Endometrial microvascular endothelial cells (primary cell): ENCODE results near the gene RAB11FIP2.

DNA sequence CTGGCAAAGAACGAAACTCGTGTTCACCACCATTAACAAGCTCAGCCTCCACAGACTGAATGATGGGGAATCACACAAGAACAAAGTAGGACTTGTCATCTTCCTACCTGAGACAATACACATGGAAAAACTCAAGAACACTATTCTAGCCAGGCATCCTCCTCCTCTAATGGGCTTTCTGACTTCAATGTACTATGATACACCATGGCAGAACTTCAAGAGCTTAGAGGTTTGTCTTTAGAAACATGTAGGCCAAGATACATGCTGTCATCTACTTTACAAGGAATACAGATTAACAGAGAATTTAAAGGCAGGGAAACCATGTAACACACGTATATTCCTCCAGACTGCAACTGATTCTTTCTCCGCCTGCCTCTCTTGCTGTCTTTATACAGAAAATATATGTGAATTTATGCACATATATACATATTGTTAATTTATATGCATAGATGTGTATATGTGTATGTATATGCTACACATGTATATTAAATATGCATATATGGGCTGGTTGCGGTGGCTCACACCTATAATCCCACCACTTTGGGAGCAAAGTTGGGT is 19.2 kb upstream of the ENO4 start:
- RAMPAGE, long total RNA, result no peak

DNA sequence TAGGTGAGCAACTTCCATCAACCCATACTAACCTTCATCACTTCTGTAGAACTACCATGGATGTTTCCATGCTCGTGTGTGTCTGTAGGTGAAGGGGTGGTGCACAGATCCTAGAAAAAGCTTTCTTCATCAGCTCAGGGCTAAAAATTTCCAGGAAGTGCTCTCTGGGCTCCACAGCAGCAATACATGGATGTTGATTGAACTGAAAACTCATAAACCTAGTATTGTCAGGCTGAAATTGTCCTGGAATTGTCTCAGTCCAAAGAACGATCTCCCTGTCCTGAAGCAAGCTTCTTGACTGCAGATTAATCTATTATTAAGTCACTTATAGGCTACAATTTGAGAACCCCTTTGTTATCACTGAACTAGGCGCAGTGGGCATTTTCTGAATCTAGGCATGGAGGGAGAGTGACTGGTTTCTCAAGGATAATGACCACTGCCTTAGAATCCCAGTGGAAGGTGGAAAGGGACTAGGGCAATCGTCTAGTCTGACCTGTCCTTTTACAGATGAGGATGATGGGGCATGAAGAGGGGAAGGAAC is 39.8 kb downstream of the ENO4 start:
- RAMPAGE, long total RNA, result no peak

DNA sequence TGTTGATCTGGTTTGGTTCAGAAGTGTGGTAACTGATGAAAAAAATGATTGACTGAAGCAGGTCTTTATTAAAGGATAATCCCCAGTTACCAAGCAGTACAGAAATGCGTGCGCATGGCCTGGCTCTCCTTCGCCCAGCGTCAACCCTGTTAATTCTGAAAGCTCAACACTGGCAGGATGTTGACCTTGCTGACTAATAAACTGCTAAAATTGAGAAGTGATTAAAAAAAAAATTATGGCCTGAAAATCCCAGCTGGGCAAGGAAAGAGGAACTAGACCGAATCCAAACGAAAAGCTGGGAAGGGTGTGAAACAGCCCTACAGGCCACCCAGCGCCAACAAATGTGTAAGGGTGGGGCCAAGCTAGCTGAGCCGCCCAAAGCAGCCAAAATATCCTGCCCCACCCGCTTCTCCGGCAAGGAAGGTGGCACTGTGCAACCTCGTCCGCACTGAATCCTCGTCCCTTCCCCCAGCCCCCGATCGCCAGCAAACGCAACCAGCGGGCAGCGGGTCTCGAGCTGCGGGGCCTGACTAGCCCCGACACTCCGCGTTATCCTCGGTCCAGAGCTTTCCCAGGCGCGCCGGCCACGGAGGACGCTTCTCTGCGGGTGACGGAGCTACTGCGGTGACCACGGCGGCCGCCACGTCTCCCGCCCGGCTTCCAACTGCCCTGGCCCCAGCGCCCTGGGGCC is 564 bp downstream of the SHTN1 start:
- RAMPAGE, long total RNA, result no peak

GRCh38 chr10:117457918-117458520 is 82.8 kb upstream of the PDZD8 start:
- RAMPAGE, long total RNA, result no peak

DNA sequence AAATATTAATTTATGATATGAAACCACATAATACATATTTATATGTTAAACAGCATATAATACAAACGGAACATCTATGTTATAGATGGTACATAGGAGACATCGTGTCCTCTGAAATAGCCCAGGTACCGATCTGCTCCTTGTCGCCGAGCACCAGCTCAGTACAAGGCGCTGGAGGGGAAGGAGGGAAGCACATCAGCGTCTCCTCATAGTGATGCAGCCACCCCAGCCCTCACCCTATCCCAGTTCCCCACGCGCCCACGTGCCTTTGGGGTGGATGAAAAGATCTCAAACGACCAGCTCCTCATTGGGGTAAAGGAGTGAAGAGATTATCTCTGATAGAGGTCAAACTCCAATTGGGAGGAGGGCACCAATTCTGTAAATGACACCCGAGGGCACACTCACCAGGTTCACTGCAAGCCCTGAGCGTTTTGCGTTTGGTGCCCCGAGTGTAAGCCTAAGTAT is 9.1 kb upstream of the EMX2 start:
- RAMPAGE, long total RNA, result no peak

GRCh38 chr10:117536336-117537368 is 5.9 kb upstream of the EMX2 start:
- RAMPAGE, long total RNA, result no peak

- RAMPAGE, long total RNA, result no peak
Measured at GRCh38 chr10:117540898-117541651, 1.5 kb upstream of the EMX2 start.

DNA sequence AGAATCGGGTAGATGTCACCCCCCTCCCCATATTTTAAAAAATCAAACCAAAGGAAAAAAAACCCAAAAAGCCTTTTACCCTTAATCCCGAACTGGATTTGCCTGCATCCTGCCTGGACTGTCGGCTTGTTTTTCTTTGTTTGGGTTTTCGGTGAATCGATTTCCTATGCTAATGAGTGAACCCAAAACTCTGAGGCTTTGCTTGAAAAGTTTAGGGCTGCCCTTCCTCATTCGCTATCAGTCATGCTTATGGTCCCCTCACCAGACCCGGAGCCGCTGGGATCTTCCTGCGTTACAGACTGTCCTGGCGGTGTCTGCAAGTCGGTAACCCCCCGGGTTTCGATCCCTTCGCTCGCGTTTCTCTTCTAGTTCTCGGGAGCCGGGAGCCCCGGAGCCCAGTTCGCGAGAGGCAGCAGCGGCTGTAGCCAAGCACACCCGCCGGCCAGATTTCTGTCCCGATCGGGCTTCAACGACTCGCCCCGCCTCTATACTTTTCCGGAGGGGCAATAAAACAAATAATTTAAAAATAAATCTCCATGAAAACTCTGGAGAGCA is 2.2 kb downstream of the EMX2 start:
- RAMPAGE, long total RNA, result no peak

- RAMPAGE, long total RNA, result no peak
Measured at GRCh38 chr10:117547734-117548775, 5.5 kb downstream of the EMX2 start.

GRCh38 chr10:117551310-117551902 is 8.9 kb downstream of the EMX2 start:
- RAMPAGE, long total RNA, result no peak

- RAMPAGE, long total RNA, result no peak
Measured at GRCh38 chr10:117838801-117839046, 208.0 kb downstream of the RAB11FIP2 start.

DNA sequence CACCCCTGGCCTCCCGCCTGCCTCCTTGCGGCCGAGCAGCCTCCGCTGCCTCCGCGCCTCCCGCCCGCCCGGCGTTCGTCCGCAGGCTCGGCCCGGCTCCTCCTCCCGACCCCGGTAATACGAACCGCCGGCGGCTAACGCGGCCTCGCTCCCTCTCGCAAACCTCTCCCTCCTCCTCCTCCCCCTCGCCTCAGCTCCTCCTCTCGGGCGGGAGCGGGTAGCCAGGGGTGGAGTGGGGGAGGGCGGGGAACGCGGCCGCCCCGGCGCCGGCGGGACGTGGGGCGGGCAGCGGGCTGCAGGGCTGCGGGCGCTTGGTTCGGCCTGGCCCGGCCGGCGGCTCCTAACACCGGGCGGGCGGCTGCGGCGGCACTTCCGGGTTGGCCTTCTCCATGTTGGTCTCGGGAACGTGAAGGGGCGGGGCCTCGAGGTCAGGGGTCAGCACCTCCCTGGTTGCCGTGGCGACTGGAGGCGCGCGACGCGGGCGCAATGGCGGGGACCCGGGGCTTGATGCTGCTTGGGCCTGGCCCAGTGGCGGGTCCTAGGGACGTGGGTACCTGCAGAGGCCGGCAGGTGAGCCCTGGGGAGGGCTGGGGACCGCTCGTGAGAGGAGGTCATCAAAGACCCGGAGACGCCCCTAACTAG is at the start of gene RAB11FIP2:
Gene RAB11FIP2, minus strand, starts transcription at position 408 of the 642 bp plus-strand sequence.
- RAMPAGE, long total RNA, result no peak

GRCh38 chr10:118057079-118057619 is 10.4 kb upstream of the RAB11FIP2 start:
- RAMPAGE, long total RNA, result no peak

GRCh38 chr10:118269494-118269976 is 72.6 kb downstream of the FAM204A start:
- RAMPAGE, long total RNA, result no peak

GRCh38 chr10:118760253-118760856 is 5.6 kb upstream of the CACUL1 start:
- RAMPAGE, long total RNA, result no peak

DNA sequence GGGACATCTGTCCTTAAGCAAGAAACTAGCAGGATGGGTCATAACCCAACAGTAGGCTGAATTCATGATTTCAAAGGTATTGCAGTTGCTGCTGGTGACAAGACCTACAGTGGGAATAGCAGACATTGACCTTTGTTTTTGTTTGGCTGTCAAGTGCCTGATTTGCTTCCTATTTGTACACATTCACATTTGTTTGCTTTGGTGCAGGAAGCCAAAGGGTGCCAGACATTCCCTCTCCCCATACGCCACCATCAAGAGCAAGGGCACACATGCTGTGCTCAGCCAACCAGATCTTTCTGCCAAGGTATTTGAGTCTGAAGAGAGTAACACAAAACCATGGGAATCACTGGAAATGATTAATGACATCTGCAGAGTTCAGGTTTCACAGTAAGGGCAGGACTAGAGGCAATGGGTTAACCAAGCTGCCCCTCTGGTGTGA is 8.8 kb upstream of the CACUL1 start:
- RAMPAGE, long total RNA, result no peak

GRCh38 chr10:118966649-118967169 is 62.8 kb upstream of the NANOS1 start:
- RAMPAGE, long total RNA, result no peak

GRCh38 chr10:119059591-119060298 is 20.9 kb downstream of the EIF3A start:
- RAMPAGE, long total RNA, result no peak

- RAMPAGE, long total RNA, result no peak
Measured at GRCh38 chr10:119090287-119090835, 9.7 kb upstream of the EIF3A start.

GRCh38 chr10:119100659-119101134 is 3.2 kb upstream of the DENND10 start:
- RAMPAGE, long total RNA, result no peak